Pulmonary lymph node (tissue), 1 donor: Measurements from ENCODE around the gene ENSG00000285566.

GRCh38 chr13:51786701-51787452 lies 17.1 kb downstream of the DHRS12 start:
- PRO-cap = no peak

GRCh38 chr13:52144637-52145286 lies 14.6 kb downstream of the NEK3 start:
- PRO-cap = no peak

DNA sequence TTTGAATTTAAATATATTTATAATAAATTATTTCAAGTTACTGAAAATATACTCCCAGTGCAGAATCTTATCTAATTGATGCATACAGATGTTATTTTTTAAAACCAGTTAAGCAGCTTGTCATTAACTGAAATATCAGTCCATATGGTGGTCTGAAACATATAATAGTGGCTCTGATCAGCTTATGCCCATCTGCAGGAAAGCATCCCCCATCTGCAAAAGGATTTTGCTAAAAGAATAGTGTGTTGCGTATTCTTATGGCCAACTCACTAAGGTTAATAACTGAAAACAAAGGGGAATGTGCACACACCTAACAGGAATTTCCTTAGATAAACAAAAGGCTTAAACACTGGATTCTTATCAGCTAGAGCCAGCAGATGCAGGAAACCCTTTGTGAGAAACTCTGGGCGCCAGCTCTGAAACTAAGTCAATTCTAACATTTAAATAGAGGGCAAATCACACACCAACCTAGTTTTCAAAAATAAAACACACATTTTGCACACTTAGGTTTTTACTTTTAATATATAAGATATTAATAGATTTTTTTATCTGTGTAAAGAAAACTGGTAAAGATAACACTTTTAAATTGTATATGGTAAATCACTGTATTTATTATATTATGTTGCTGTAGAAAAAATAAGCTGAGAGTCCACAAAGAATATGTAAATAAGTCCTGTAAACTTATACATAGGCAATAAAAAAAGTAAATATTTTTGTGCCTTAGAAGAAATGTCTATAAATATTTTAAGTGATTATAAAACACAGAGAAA lies 22.1 kb downstream of the VPS36 start:
- PRO-cap = no peak

- PRO-cap = no peak
These were observed 18.5 kb upstream of the HNRNPA1L2 start for GRCh38 chr13:52623714-52624066.

DNA sequence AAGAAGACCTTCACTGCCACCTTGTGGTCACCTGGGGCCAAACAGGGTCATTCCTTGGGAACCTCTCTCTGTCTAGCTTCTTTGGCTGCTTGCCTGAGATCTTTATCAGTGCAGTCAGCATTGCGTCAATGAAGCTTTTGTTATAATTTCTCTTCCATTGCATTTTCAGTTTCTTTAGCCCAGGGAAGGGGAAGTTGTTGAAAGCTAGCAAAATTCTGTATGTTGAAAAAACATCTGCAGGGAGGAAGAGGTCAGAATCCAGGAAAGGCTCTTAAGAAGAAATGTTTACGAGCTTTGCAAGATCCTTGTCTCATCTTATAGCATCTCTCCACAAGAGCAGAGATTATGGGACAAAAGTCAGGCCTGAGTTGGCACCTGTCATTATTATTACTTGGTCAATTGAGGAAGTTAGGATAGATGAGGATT lies 39.0 kb downstream of the PCDH8 start:
- PRO-cap = no peak

DNA sequence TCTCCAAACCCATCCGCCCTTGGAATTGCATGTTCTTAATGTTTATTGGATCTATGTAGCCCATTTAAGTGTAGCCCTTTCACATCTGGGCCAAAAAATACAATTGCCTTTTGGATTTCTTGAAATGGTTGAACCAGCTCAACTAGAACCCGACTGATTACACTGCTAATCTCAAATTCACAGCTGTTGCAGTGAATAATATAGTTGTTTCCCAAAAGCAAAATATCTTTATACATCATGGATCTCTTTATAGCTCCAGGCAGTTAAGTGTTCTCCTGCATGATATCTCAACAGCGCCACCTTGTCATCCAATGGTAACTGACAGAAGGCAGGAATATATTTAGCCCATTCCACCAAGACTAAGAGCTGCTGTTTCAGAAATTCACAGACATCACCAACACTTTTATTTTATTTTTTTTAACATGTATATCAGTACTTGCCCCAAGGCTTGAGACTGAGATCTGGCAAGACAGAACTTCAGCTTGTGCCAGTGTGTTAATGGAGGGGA lies 1141.0 kb upstream of the PRR20A start:
- PRO-cap = no peak

DNA sequence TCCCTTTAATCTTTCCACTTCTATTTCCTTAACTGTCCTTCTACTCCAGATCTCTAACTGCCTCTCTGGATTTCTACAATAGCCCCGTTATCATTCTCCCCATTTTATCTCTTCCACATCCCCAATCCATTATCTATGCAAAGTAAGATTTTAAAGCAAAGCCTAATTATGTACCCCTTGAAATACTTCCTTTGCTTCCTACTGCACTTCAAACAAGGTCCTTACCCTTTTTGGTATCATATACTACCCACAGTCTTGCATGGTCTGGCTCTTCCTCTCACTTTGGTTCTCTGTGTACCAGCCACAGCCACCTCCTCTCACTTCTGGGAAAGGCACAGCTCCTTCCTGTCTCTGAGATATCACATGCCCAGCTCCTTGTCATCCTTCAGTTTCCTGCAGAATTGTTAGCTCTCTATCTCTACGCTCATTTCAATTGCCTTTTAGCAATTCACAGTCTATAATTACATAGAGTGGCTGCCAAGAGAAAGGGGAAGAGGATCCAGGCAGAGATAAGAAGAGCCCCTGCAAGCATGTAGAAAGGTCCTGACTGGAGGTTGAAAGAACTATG lies 933.3 kb downstream of the DIAPH3 start:
- PRO-cap = no peak

- PRO-cap = unidirectional peak, minus-strand start at chr13:59356804
These were observed 807.0 kb downstream of the DIAPH3 start for GRCh38 chr13:59356483-59357292.

- PRO-cap = no peak
These were observed 2.1 kb upstream of the DIAPH3 start for GRCh38 chr13:60165886-60166085.

DNA sequence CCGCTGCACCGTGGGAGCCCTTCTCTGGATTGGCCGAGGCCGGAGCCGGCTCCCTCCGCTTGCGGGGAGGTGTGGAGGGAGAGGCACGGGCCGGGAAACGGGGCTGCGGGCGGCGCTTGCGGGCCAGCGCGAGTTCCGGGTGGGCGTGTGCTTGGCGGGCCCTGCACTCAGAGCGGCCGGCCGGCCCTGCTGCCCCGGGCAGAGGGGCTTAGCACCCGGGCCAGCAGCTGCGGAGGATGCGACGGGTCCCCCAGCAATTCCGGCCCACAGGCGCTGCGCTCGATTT lies 76.6 kb downstream of the PCDH20 start:
- PRO-cap = no peak

GRCh38 chr13:61664990-61665556 lies 249.4 kb upstream of the PCDH20 start:
- PRO-cap = no peak

GRCh38 chr13:63832972-63833238 lies at the start of gene ENSG00000285566:
Gene ENSG00000285566, minus strand, starts transcription at chr13:63833053.
- PRO-cap = no peak

- PRO-cap = no peak
These were observed 405.2 kb downstream of the PCDH9 start for GRCh38 chr13:66825009-66825340.

- PRO-cap = no peak
These were observed 36.9 kb upstream of the PCDH9 start for GRCh38 chr13:67267100-67267402.

- PRO-cap = no peak
These were observed 69.4 kb downstream of the PIBF1 start for GRCh38 chr13:72851022-72852060.

- PRO-cap = no peak
These were observed 105.9 kb upstream of the KLF5 start for GRCh38 chr13:72952945-72953317.

GRCh38 chr13:73059465-73059976 lies 716 bp downstream of the KLF5 start:
- PRO-cap = no peak

GRCh38 chr13:73063675-73064298 lies 5.0 kb downstream of the KLF5 start:
- PRO-cap = no peak

DNA sequence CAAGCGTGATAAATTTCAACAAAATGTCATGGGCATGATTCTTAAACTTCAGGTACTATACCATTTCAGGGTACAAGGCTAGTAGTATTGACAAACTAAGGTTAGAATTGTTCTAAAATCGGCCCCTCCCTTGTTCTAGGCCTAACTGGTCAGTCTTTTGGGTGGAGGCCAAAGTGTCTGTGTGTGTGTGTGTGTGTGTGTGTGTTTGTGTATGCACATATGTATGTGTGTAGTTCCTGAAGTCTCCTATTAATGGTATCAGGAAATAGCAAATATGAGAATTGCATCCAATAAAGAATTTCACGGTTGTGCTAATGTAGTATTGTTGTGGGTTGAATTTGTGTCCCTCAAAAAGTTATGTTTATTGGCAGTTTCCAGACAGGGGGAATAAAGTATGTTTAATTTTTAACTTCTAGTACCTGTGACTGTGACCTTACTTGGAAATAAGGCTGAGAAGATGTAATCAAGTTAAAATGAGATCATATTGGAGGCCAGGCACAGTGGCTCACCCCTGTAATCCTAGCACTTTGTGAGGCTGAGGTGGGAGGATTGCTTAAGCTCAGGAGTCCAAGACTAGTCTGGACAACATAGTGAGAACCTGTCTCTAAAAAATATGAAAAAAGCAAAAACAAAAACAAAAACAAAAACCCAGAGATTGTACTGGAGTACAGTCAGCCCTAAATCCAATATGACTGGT lies 119.3 kb downstream of the KLF5 start:
- PRO-cap = no peak

GRCh38 chr13:73288393-73289014 lies 229.7 kb downstream of the KLF5 start:
- PRO-cap = no peak